Mononuclear cell (primary cell): Measurements from ENCODE around the gene RBFA.

DNA sequence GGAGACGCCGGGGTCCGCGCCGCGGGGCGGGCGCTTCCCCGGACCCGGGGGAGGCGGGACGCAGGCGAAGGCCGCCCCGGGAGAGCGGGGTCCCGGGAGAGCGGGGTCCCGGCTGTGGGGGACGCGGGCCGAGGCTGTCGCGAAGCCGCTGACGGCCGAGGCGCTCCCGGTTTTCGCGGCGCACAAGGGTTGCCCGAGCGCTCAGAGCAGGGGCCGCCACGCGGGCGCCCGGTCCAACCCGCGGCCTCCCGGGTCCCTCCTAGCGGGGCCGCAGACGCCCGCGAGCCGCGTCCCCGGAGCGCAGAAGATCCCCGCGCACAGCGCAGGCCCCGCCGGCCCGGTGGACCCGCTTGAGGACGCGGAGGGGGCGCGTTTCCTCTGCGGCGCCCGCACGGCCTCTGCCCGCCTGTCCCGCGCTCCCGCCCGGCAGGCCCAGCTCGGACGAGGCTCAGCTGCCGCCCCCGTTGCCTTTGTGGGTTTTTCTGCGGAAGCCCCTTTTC, 9.8 kb upstream of the KCNG2 start:
- RRBS, result 8% methylated on average over 50 of the region's 76 CpGs

DNA sequence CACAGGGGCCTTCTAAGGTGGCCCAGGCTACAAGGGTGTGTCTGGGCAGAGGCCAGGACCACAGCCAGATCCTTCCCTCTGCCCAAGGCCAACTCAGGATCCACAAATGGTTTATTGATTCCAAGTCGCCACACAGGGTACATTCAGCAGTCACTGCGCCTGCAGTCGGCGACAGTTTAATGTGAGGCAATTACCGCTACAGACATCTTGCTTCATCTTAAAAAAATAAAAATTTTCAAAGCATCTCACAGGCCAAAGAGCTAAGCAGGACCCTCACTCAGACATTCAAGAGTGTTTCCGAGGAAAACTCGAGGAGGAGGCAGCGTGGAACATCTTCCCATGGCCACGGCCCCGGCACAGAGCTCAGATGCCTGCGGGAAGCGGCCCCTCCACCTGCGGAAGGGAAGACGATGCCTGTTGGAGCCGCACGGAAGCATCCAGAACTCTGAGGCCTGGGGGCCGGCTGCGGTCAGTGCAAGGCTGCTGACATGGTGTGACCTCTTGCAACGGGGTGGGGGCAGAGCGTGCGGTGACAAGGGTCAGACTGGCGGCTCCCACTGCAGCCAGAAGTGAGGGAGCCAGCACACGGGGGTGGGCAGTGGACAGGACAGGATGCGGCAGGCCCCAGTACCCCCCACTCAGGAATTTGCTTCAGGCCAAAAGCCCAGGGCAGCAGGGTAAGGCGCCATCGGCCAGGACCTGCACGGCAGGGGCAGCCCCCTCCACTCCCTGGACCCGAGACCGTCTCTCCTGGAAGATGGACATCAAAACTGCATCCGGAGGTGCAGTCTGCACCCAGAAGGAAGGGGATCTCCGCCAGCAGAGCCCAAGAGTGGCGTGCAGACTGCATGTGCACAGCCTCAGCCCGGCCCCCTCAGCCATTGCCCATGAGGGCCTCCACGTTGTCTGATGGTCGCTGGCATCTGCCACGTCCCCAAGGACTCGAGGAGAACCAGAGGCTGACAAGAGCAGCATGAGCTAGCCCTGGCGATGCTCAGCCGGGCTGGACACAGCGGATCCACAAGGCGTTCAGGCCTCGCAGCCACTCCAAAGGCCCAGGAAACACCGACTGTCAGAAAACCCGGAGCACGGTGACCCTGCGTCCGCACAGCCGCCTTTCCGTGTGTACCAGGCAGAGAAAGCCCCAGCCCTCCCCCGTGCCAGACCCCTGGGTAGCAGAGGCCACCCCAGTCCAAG, 48.7 kb downstream of the SLC66A2 start:
- RRBS, result 98% methylated on average over 8 of the region's 50 CpGs

- RRBS, result no CpG with 5 or more reads among the region's 16 CpGs
These were observed 11.5 kb downstream of the SLC66A2 start for GRCh38 chr18:79939834-79940377.

DNA sequence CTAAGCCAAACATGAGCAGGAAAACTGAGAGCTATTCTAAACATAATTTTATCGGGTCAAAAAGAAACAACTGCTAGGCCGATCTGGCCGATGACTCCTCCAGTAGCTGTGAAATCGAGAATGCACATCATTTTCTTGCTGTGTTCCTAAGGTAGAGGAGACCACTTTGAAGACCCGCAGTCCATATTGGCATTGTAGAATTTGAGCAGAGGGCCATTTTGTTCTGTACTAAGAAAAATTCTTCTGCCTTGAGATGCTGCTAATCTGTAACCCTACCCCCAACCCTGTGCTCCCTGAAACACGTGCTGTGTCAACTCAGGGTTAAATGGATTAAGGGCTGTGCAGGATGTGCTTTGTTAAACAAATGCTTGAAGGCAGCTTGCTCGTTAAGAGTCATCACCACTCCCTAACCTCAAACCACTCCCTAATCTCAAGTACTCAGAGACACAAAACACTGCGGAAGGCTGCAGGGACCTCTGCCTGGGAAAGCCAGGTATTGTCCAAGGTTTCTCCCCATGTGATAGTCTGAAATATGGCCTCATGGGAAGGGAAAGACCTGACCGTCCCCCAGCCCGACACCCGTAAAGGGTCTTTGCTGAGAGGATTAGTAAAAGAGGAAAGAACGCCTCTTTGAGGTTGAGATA, 4.4 kb upstream of the HSBP1L1 start:
- RRBS, result no CpG with 5 or more reads among the region's 12 CpGs

DNA sequence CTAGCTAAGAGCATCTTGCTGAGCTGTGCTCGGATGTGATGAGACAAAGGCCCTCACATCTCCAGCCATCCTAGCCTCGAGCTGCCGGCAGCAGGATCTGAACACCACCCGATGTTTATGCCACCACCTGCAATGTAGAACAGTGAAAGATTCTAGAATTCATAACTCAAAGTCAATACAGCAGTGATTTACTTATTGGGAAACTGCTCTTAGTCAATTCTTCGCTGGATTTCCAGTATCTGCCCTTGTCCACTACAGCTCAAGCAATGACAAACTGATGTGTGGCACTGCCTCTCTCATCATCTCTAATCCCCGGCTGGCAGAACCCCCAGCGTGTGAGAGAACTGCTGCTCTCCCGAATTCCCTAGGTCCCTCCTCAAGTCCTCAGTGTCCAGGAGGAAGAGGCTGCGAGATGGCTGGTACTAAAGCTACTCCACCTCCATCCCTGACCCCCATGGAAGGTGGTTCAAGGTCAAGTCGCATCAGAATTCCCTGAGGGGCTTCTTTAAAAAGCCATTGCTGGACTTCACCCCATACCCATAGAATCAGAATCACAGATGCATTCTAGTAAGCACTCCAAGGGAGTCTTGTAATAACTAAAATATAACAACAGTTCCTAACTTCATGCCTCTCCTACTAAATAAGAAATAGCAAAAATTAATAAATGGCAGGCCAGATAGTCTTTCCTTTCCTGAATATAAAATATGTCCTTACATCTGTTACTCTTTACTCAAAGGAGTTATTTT, 1.6 kb downstream of the TXNL4A start:
- RRBS, result no CpG with 5 or more reads among the region's 10 CpGs

DNA sequence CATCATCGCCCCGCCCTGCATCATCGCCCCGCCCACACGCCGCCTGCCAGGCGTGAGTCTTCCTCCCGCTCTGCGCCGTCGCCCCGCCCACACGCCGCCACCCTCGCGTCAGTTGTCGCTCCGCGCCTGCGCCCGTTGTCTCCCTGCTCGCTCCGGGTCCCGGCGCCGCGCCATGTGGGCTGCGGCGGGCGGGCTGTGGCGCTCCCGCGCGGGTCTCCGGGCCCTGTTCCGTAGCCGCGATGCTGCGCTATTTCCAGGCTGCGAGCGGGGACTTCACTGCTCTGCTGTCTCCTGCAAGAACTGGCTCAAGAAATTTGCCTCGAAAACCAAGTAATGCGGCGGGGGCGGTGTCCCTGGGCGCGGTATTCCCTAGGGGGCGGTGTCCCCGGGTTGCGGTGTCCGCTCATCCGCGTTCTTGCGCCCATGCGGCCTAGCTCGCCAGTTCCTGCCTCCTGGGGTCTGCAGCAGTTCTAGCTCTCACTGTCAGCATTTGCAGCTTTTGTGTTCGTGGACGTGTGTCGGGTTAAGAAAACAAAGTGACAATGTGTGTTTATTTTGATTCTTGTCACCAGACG, at the start of gene RBFA:
TSS of gene RBFA (plus strand) at position 111 of the 575 bp plus-strand sequence.
- RRBS, result 2% methylated on average over 12 of the region's 60 CpGs